Sigmoid colon (tissue), 4 donors: ENCODE measurements around a stretch of chr10.

DNA sequence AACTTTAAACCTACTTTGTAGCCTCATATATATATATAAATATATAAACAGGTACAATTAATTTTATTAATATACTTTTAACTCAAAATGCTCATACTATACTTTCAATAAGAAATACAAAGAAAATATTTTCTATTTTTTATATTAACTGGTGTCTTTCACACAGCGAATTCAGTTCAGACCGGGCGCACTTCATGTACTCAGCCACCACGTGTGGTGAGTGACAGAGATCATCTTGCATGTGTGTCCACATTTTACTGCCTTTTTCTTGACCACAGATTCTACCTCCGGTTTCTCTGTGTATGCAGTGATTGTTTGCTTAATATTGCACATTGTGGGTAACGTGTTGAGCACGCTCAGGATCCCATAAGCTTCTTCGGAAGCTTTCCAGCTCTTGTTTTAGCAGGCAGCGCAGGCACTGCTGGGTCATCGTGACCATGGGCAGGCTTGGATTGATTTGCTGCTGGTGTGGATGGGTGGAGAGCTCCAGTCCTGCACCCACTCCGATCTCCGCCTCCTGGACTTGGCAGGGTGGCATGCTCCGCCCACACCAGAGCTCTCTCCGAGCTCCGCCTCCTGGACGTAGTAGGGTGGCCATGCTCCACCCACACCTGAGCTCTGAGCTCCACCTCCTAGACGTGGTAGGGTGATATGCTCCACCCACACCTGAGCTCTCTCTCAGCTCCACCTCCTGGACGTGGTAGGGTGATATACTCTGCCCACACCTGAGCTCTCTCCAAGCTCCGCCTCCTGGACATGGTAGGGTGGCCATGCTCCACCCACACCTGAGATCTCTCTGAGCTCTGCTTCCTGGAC is 253.3 kb downstream of the DIP2C start:
- PRO-cap: no peak
- RAMPAGE, long total RNA, 4 experiments: no peak in any of the 4 experiments

- PRO-cap: no peak
- RAMPAGE, long total RNA, 4 experiments: start-site peak on the plus strand in 1 of 4 experiments, at chr10:628508-628639 at its widest, 36 reads per replicate
Measured at GRCh38 chr10:628255-628864, 61.1 kb downstream of the DIP2C start.

DNA sequence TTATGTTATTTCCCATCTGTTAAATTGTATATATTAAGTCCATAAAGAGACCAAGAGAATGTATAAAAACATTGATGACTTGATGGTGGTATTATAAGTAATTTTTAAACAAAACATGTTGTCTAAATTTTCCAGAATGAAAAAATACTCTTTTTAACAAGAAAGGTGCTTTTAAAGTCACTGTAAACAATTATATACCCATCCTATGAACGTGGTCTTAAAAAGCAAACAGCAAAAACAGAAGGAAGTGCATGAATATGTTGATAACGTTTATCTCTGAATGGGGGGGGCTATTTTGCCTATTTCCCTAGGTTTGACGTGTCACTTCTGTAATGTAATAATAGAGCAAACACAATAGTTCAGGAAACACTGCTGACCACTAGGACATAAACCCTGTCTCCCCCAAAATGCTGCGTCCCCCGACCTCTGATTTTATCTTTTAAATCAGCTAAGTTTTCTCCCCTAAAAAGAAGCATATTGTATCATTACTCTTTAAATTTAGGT is 43.9 kb downstream of the DIP2C start:
- PRO-cap: no peak
- RAMPAGE, long total RNA, 4 experiments: no peak in any of the 4 experiments

- PRO-cap: no peak
- RAMPAGE, long total RNA, 4 experiments: no peak in any of the 4 experiments
Measured at GRCh38 chr10:775357-775909, 86.0 kb upstream of the DIP2C start.

DNA sequence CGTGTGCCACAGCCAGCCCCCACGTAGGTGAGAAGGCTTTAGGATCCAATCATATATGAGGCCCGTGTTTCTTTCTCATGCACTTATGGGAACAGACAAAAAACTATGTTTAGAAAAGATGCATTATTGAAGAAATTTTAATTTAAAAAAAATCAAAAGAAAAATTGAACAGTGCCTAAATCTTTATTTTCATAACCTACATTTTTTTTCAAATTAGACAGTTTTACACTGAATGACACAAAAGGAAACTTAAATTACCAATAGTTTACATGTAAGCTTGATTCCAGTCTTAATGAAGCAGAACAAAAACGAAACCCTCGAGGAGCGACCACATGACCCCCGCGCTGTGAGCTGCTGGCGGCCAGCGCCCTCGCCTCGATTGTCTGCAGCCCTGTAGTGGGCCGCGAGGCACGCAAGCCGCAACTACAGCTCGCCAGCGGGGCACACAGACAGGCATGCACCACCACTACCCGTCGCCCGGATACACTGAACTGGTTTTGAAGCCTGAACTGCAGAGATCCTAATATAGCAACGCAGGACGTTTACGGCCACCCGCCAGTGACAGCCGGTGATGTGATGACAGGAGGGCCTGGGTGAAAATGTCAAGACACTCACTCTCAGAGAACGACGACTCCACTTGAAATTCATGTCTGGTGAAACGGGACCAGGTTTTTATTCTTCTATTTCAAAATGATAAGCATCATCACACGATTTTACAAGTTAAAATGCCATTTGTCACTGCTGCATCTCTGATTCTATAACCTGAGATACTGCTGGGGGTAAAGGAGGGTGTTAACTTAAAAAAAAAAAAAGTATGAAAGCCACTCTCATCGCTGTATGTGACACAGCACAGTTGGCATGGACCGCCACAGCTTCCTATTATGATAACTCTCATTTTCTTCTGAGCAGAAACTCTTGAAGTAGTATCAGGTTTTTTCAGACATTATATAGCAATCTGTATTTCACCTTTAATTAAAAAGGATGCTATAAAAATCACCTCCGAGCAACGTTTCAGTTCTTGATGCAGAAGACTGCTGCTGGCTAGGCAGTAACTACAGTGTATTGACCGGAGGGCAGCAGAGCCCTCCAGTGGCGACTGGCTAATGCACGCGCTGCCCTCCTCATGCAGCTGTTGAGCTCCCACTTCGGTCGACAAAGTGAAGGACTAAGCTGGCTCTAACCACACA is 120.3 kb upstream of the DIP2C start:
- PRO-cap: no peak
- RAMPAGE, long total RNA, 4 experiments: no peak in any of the 4 experiments

DNA sequence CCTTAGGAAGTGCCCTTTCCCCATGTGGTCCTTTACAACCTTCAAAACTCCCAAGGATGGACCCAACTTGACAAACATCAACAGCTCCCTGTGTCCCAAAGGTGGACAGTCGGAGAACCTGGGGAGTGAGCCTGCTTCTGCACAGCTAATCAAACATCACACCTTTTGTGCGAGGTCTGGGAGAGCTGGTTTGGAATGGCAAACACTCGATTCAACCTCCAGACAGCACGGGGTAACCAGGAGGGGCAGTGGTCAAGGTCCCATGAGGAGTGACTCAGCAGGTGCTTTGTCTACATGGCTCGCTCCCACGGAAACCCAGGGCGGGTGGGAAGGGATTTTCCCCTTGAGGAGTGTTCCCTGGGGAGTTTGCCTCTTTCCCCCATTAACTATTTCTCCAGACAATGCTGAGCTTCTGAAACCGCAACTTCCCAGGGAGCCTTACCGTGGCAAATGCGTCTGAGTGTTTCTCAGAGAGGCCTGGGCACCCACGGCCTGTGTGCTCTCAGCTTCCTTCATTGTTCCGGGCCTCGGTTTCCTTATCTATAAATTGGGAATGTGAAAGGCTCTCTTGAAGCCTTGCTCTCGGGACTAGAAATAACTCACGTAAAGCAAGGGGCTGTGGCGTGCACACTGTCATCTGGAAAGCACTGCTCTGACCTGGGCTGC is 14.1 kb upstream of the GTPBP4 start:
- PRO-cap: no peak
- RAMPAGE, long total RNA, 4 experiments: no peak in any of the 4 experiments

DNA sequence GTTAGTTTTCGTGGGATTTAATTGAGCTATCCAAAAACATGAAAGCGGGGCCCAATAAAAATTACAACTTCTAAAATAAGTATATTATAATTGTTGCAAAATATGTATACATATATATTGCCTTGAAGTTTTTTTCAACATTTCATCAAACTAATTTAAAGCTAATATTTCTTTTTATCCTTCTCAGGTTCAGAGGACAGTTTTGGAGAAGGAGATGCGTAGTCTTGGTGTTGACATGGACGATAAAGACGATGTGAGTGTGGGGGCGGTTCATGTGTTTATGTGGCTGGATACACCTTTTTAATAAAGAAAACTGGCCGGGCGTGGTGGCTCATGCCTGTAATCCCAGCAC is 11.6 kb downstream of the IDI2 start:
- PRO-cap: no peak
- RAMPAGE, long total RNA, 4 experiments: no peak in any of the 4 experiments

GRCh38 chr10:1037059-1038008 is 11.6 kb downstream of the IDI1 start:
- PRO-cap: no peak
- RAMPAGE, long total RNA, 4 experiments: no peak in any of the 4 experiments

DNA sequence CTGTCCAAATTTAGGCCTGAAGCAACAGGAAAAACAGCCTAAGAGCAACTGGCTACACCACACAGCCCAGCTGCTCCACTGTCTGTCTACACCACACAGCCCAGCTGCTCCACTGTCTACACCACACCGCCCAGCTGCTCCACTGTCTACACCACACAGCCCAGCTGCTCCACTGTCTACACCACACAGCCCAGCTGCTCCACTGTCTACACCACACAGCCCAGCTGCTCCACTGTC is 2.6 kb downstream of the IDI1 start:
- PRO-cap: no peak
- RAMPAGE, long total RNA, 4 experiments: no peak in any of the 4 experiments

DNA sequence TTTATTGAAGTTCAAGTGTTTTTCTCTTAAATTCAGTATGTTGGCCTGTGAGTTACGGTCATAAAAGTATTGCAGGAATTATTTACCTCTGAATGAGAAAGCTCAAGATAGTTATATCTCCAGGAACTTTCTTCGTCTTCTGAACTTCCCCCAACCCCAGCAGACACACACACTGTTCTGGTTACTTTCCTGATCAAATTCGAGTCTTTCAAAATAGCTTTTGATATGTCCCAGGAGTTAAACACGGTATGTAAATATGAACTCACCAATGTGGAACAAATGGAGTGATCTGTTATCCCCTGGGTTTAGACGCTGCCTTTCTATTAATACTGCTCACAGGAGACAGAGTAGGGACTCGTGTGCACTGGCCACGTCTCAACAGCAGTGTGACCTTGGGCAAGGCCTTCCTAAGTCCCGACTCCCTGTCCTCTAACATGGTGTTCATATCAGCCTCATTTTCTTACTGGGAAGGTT is 1.7 kb downstream of the WDR37 start:
- PRO-cap: no peak
- RAMPAGE, long total RNA, 4 experiments: no peak in any of the 4 experiments

DNA sequence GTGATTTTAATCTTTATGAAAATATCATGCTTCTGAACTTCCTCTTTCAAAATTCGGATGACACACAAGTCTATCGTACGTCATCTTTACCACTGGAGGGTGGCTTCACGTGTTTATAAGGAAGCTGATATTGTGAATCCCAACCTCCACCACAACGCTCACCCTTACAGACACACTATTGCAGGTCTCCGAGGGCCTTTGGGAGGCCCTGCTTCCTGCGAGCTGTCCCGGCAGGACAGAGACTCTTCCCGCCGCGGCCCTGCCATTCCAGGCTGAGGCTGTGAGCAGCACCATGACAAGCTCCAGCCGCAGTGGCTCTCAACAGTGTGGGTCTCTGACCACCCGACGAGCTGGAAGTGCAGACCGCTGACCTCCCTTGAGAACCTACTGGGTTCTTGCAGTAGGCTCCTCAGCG is 303.3 kb downstream of the WDR37 start:
- PRO-cap: no peak
- RAMPAGE, long total RNA, 4 experiments: no peak in any of the 4 experiments

GRCh38 chr10:1453607-1454134 is 283.7 kb downstream of the ADARB2 start:
- PRO-cap: no peak
- RAMPAGE, long total RNA, 4 experiments: no peak in any of the 4 experiments

GRCh38 chr10:1454335-1455015 is 282.9 kb downstream of the ADARB2 start:
- PRO-cap: no peak
- RAMPAGE, long total RNA, 4 experiments: no peak in any of the 4 experiments

DNA sequence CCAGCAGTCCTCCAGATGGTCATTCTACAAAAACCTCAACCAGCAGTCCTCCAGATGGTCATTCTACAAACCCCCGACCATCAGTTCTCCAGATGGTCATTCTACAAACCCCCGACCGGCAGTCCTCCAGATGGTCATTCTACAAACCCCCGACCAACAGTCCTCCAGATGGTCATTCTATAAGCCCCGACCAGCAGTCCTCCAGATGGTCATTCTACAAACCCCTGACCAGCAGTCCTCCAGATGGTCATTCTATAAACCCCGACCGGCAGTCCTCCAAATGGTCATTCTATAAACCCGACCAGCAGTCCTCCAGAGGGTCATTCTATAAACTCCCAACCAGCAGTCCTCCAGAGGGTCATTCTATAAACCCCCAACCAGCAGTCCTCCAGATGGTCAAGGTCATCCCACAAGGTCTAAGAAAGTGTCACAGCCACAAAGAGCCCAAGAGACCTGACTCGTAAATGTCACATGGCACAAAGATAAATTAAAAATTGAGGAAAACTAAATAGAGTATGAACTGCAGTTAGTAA is 634.5 kb upstream of the ADARB2 start:
- PRO-cap: no peak
- RAMPAGE, long total RNA, 4 experiments: no peak in any of the 4 experiments

GRCh38 chr10:2781581-2782019 is 285.7 kb upstream of the PFKP start:
- PRO-cap: no peak
- RAMPAGE, long total RNA, 4 experiments: no peak in any of the 4 experiments

GRCh38 chr10:3094964-3096041 is 28.0 kb downstream of the PFKP start:
- PRO-cap: bidirectional peak, plus-strand start at chr10:3095906, minus-strand start at chr10:3095865
- RAMPAGE, long total RNA, 4 experiments: no peak in any of the 4 experiments

DNA sequence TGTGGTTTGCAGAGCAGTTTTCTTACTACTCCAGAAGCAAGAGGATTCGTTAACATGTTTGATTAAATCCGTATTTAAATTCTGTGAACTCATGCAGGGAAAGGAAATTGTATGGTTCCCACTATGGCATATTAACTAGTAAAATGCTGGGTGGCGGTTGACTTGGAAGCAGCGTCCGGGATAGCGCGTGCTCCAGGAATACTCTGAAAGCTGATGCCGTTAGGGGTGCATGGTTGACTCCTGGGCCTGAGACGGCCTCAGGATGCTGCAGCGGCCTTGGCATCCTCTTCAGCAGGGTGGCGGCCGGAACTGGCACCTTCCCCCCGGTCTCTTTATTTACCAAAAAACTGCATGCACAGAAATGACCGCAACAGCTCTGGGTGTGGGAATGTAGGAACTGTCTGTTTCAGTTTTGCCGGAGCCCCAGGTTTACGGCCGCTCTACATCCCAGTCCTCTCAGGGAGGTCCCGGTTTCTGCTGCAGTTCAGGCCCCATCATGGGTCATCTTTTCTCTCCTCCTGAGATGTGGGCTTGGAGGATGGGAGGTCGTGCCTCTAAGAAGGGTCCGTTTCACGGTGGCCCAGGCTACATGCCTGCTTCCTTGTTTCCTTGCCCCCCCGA is 28.8 kb downstream of the PFKP start:
- PRO-cap: no peak
- RAMPAGE, long total RNA, 4 experiments: no peak in any of the 4 experiments

DNA sequence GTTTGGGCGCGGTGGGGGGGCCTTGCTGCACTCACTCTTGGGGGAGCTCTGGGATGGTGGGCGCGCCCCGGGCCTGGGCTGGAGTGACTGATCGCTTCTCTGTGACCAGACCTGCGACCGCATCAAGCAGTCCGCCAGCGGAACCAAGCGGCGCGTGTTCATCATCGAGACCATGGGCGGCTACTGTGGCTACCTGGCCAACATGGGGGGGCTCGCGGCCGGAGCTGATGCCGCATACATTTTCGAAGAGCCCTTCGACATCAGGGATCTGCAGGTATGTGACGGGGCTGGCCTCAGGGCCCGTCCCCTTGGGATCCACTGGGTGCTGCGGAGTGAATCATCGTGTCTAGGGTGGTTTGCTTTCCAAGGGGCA is 42.9 kb downstream of the PITRM1 start:
- PRO-cap: no peak
- RAMPAGE, long total RNA, 4 experiments: no peak in any of the 4 experiments

DNA sequence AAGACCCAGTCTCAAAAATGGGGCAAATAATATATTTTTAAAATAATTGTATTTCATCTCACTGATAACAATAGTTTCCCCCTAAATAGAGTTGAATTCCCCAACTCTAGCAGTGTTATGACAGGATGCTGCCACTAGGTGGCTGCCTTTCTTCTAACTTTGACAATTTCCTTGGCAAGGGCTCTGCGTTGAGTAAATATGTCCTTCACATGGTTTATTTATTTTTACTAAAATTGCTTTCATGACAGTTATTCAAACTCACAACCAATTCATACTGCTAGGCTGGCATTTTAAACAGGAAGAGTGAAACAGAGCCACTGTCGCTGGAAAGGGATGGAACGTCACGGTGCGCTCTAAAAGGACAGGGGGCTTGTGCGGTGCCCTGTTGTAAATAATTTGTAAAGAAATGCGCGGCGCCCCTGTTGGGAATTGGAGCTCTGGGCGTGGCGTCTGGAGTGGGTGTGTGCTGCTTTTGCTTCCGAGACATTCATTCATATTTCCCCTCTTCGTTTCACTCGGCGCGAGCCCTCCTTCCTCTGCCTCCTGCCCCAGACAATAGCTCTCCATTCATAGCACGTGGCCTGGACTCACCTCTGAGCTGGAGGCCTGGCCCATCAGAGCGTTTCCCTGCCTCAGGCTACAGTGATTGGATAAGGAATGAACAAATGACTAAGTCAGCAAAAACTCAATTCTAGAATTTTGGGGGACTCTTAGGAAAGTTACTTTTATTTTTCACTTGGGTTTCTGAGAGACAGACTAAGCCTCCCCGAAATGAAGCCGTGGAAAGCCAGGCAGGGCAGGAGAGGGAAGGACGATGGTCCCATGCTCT is 20.5 kb upstream of the PITRM1 start:
- PRO-cap: no peak
- RAMPAGE, long total RNA, 4 experiments: no peak in any of the 4 experiments

DNA sequence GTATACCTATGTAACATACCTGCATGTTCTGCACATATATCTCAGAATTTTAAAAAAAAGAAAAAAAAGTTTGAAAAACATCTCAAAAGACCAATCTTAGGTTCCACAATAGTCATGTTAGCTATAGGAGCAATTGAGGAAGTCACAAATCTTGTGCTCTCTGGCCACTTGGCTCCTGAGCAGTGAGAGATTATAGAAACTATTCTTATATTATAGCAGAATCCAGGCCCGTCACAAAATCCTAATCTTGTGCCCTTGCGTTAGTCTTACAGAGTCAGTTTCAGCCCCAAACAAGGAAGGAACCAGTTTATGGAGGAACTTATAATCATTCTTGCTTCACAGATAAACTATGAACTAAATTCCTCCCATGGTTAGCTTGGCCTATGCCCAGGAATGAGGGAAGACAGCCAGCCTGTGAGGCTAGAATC is 199.6 kb upstream of the PITRM1 start:
- PRO-cap: no peak
- RAMPAGE, long total RNA, 4 experiments: no peak in any of the 4 experiments